Mesenteric fat pad (tissue), 1 donor: ENCODE measurements around a stretch of chr18.

DNA sequence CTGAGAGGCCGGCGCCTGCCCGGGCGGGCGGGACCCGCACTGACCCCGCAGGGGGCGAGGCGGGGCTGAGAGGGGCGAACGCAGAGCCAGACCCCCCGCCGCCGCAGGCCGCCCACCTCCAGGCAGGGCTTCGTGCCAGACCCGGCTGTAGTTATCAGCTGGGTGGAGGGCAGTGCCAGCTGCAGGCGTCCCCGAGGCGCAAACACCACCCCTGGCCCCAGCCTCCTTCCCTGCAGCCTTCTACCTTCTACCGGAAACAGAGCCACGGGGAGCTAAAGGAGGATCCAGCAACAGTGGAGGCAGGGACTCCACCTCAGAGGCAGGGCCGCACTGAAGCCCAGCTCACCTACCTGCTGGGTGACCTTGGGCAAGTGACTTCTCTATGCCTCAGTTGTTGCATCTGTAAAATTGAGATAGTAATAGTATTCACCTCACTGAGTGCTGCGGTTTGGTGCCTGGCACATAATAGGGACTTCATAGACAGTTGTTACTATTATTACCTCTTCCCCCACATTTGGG is 231.6 kb upstream of the SMAD2 start:
- PRO-cap = no peak

GRCh38 chr18:48470311-48470929 is 61.2 kb upstream of the ZBTB7C start:
- PRO-cap = no peak

DNA sequence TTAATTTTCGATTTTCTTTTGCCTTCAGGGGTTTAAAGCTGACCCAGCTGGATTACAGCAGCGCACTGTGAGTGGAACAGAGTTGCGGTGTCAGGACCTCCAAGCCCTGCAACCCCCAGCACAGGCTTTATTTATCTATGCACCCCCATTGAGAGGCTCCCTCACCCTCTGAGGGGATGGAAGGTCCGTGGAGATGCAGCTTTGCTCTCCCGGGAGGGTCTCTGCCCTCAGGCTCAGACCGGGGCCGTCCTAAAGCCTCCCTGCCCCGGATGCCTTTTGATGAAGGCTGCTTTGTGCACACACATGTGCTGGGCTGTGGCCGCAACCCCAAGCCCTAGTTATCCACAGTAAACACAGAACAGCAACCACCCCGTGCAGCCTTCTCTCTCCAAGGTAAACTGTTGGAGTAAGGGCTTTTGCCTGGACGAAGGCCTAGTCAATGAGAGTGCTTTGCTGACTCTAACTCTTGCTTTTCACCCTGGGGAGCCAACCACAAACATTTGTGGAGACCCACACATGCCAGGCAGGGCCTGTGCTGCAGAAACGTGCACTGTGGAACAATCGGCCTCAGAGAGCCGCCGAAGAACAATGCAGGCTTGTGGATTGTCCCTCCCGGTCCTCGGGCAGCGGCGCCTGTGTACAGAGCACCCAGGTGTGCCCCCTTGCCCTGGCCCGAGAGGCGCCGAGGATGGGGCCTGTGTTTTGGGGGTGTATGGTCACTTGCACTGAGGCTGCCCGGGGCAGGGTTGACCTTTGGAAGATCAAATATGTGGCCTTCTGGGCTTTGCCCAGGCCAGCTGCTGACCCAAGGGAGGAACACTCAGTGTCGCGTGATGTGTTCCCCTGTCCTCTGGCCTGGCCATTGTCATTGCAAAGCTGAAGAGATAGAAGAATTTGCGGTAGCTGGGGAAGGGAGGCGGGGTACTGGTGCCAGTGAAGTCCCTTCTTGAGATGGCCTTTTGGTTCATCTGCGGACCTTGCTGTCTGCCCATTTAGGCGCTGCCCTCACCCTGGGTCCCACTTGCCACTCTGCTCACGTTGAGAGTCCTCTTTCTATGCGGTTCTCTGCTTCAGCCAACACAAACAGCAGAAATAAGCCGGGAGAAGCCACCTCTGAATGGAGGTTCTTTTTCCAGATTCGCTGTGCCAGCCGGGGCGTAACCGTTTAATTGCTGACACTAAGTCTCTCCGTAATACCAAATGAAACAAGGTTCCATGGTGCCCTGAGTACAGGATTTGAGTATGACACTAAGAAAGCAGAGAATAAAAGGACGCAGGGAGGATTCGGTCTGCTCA is 37.1 kb downstream of the CTIF start:
- PRO-cap = no peak

DNA sequence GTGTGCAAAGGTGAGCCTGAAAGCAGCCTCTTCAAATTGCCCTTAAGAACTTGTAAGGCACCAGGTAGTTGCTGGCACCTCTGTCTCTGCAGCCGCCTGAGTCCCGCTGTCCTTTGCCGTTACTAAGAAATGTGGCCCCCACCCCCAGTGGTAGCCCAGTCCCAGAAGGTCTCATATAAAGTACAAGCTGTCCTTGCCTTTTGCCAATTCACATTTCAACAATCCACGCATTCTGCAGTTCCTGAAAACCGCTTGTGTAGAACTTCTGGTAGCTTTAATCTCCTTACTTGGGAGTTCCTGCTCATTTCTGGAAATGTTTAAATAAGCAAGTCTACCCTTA is 148.9 kb downstream of the CTIF start:
- PRO-cap = no peak

GRCh38 chr18:48713219-48714074 is 174.6 kb downstream of the CTIF start:
- PRO-cap = no peak

- PRO-cap = no peak
Observed at GRCh38 chr18:48730683-48731039, 191.8 kb downstream of the CTIF start.

DNA sequence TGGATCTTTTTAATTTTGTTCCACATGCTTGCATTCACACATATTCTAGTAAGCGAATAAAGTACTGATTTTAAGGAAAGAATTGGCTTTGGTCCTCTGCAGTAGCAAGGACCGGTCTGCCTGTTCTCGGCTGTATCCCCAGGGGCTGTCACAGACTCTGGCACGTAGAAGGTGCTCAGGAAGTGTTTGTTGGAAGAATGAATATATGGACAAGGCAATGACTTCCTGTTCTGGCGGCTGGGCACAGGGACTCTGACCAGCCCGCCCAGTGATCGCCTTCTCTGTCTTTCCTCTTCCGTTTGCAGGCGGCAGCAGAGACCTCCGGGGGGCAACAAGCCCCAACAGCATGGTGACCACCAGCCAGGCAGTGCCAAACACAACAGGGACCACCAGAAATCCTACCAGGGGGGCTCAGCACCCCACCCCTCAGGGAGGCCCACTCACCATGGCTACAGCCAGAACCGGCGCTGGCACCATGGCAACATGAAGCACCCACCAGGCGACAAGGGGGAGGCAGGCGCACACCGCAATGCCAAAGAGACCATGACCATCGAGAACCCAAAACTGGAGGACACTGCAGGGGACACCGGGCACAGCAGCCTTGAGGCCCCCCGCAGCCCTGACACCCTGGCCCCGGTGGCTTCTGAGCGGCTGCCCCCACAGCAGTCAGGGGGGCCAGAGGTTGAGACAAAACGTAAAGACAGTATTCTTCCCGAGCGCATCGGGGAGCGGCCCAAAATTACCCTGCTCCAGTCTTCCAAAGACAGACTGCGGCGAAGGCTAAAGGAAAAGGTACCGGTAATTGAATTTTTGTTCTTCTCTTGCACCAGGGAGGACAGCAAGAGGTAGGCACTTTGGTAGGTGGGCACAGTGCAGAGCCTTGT is 192.9 kb downstream of the SMAD7 start:
- PRO-cap = no peak

DNA sequence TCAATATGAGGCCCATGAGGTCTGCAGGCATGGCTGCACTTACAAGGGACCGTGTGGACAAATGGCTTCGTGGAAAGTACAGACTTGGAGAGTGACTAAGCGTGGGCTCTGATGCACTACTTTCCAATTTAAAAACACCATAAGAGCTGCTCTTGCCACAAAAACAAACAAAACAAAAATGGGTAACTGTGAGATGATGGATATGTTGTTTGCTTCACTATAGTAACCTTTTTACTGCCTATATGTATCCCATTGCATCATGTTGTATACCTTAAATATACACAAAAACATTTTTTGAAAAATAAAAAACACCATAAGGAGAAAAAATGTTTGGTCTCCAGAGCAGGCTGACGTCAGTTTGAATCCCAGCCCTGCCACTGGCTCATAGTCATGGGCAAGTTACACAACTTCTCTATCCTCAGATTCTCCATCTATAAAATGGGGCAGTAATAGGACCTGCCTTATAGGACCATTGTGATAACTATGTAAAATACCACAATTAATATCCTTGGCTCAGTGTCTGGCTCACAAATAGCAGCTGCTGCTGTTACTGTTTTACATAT is 135.7 kb downstream of the SMAD7 start:
- PRO-cap = no peak

DNA sequence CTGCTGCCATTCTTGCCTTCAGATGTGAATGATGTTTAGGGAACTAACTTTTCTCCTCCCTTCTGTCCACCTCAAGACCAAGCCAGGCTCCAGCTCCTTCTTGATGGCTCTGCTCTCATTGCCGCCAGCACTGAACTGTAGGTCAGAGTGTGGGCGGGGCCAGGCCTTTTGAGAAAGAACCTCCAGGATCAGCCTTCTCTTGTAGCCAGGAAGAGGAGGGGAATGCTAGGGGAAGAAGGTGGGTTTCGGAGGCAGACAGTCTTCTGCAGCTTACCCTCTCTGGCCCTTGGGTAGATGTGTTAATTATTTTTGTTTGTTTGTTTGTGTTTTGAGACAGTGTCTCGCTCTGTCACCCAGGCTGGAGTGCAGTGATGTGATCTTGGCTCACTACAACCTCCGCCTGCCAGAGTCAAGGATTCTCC is 120.9 kb downstream of the SMAD7 start:
- PRO-cap = no peak

DNA sequence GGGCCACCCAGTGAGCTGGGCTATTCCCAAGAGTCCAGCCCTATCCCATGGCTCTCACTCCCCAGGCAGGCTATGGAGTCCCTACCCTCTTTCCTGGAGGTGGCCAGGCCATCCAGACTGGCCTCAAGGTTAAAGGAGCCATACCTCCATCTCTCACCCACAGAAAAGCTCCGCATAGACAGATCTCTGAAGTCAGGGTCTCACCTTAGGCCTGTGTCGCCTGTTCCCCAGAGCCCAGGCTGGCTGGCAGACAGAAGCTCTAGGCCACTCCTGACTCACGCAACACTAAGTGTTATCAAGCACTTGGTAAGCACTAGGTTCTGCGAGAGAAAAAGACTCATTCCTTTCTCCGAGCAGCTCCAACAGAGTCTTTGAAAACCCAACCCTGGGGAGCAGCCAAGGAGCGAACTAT is 6.2 kb downstream of the SMAD7 start:
- PRO-cap = no peak

DNA sequence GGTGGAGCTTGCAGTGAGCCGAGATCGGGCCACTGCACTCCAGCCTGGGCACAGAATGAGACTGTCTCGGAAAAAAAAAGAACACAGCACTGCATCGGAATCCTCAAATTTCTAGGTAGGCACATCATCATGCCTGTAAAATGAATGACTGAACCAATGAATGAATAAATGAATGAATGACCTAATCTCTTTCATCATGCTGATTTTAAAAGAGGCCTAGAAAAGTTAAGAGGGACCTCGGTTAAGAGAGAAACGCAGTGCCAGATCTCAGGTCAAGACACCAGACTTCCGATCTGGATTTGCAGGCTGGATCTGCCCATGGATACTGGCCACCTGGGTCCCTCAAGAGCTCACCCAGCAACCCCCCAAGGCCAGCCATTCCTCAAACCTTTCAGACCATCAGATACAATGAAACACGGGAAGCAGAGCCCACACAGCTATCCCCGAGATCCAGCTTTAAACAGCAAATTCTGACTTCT is 5.3 kb downstream of the SMAD7 start:
- PRO-cap = no peak

- PRO-cap = no peak
Observed at GRCh38 chr18:48948967-48949705, 1.6 kb downstream of the SMAD7 start.

DNA sequence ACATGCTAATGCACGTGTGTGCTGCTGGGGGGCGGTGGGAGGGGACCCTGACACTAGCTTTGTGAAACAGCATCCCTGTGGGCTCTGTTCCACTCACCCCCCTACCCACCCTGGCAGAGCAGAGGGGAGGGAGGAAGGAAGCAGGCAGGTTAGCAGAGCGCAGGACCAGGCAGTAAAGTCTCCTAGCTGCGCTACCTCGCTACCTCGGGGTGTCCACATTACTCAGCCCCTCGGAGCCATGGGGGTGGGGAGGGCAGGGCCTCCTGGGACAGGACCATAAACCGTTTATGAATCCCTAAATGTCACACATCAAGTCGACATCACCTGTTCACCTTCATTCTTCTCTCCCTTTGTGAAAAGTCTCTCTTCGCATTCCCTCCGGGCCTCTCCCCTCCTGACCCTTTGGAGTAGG is 23.5 kb upstream of the SMAD7 start:
- PRO-cap = no peak

DNA sequence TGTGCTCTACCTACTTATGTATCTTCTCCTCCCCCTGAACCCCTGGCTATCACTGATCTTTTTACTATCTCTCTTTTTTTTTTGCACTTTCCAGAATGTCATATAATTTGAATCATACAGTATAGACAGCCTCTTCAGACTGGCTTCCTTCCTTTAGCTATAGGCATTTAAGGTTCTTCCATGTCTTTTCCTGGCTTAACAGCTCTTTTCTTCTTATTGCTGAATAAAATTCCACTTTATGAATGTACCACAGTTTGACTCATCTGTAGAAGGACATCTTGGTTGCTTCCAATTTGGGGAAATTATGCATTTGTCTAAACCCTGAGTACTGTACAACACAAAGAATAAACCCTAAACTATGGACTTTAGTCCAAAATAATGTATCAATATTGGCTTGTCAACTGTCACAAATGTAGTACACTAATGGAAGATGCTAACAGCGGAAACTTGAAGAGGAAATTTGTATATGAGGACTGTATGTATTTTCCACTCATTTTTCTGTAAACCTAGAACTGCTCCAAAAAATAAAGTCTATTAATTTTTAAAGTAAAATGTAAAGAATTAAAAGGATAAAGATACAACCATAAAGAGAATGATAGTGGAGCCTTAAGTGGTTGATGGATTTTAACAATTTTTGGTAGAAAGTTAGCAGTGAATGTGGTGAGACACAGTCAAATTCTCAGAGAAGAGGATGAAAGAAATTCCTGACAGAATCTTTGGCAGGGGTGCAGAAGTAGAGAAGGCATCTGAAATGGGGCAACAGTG is 143.6 kb downstream of the DYM start:
- PRO-cap = no peak

DNA sequence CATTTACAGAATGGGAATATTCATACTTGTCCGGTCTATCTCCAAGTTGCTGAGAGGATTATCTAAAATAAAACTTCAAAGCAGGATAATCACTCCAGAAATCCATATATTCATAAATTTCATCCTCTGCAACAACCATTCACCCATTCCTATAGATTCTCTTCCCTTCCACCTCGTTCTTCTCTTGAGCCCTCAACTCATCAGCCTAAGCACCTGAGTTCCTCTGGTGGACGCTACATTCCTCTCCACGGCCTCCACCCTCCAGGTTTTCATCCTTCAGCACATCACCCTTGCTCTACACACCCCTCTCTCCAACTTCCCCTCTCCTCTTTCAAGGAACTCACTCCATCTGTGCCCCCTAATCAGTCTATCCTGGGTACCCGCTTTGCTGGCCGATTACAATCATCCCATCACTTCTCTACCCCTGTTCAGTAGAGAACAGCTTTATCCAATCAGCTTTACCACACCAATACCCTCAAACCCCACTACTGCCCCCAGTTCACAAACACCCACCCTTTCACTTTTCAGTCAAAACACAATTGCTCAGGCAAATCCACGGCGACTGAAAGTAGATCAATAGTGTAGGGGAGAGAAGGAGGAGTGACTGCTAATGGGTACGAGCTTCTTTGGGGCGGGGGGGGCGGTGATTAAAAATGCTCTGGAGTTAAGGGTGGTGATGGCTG is 1.0 kb downstream of the DYM start:
- PRO-cap = no peak

DNA sequence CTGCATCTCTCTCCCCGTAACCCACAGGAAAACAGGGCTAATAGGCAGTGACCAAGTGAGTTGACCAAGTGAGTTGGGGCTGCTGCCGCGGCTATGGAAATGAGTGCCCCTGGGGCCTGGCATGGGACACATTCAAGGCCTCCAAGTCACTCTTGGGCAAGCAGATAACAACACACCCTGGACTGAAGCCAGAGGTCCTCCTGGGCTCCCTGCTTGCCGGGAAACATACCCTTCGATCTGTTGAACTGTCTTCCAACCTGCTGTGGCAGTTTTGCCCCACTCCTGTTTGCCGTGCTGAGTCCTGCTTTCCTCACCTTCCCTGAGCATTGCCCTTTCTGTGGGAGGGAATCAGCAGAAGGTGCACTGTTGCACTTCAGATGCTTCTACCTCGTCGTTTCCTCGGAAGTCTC is 89.2 kb downstream of the LIPG start:
- PRO-cap = no peak

DNA sequence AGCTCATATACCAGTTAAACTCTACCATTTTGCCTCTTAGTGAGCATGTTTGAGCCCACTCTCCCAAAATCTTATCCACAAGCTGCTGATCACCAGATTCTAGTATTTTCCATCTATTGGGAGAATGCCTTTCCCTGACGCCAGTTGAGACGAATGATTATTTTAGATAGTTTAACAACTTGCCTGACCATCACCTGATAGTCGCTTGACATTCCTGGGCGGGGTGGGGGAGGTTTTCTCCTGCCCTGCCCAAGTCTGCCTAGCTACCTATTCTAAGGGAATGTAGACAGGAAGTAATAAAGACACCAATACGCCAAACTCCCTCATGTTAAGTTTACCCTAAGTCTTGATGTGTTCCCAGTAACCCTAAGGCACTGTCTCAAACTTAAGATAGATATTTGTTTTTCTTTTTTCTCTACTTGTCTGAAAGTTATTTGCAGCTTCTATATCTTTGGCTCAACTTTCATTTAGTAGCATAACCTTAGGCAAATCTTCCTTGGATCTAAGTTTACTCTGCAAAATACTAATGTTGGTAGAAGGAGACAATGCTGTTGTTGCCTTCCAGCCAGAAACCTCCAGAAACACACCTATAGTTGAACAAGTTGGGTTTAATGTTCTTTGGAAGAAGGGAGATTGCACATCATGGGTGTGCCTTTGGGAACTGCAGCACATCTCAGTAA is 4.7 kb upstream of the ACAA2 start:
- PRO-cap = no peak

GRCh38 chr18:49837853-49838423 is 24.6 kb upstream of the ACAA2 start:
- PRO-cap = no peak

DNA sequence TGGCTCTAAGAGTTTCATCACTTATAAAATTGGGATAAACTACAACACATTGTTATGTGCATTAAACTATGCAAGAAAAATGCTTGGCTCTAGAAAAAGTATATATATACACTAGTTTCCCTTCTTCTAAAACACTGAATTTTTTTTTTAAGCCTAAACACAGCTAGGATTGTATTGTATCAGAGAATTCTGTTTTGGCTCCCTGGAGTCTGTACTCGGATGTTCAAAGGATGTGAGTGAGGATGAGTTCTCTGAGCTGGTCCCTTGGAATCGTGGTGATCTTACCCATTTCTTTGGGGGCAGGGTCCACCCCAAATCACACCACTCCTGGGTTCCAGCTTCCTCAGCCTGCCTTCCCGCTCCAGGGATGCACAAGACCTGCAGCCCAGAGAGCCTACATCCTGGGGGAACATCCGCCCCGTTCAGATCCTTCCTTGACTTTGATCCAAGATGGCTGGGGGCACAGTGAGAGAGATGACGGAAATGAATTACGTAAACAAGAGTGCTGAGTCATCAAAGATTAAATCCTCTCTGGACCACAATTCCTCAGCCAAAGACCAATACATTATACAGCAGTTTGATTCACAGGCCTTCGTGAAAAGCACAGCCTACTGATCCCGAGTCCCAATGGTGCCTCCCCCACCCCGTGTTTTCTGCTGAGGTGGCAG is 43.3 kb downstream of the MYO5B start:
- PRO-cap = no peak

- PRO-cap = no peak
Observed at GRCh38 chr18:50177485-50178048, 17.4 kb downstream of the MYO5B start.